Mesenchymal stem cell of the bone marrow (primary cell): ENCODE results near the genes RNF38 and FRMPD1.

- CAGE, long polyA plus RNA = no peak
Observed at GRCh38 chr9:36189735-36190345, 881 bp upstream of the CLTA start.

GRCh38 chr9:36400167-36401126, at the start of gene RNF38:
Gene RNF38 (minus strand): TSS chr9:36400269.
- CAGE, long polyA plus RNA = no peak

DNA sequence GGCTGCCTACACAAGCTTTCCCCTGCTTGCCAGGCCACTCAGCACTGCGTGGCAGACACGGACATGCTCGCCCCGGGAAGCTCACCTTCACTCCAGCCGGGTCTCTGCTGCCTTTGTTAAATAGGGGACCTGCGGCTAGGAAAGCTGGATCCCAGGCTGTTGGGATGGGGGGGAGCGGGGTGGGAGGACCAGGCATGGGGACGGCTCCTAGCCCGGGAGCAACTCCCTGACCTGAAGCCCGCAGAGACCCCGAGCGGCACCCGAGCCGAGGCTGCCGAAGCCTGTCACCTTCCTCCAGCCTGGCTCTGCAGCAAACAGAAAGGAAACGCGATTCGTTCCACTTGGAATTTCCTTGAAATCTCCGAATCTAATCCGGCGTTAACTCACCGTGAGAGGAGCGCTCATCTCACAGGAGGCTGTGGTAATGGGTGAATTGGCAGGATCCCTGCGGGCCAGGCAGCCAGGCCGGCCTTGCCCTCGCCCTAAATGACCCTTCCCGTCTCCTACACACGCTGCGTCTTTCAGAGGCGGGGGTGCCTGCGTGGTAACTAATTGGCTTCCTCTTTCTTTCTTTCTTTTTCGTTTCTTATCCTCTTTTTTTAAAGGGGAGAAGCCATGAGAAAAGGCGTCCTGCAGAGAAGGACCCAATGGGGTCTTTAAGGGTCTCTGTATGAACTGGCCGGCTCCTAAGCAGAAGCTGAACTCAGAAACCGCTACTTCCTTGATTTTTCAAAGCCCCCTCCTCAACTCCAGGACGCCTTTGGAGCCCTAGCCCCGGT, 8.6 kb downstream of the PAX5 start:
- CAGE, long polyA plus RNA = no peak

- CAGE, long polyA plus RNA = no peak
Observed at GRCh38 chr9:37107672-37108054, 12.7 kb upstream of the ZCCHC7 start.

DNA sequence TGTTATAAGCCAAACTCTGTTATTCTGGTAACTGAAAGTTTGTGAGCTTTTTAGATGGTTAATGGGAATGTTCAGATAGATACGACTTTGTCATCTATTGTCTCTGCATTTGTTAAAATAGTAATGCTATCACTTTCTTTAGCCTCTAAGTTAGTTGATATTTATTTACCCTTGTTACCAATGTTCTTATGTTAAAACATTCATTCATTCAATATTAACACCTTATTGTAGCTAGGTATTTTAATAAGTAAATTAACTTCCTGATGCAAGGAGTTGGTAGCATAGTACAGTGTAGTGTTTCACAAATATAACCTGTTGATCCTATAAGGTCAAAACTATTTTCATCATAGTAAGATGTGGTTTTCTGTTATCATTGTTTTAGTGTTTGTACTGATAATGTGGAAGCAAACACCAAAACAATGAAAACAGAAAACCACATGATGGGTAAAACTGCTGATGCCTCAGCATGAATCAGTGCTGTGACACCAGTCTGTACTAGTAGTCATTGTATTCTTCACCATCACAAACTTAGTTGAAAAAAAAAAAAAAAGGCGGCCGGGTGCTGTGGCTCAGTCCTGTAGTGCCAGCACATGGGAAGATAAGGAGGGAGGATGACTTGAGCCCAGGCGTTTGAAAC, 36.4 kb downstream of the ZCCHC7 start:
- CAGE, long polyA plus RNA = no peak

DNA sequence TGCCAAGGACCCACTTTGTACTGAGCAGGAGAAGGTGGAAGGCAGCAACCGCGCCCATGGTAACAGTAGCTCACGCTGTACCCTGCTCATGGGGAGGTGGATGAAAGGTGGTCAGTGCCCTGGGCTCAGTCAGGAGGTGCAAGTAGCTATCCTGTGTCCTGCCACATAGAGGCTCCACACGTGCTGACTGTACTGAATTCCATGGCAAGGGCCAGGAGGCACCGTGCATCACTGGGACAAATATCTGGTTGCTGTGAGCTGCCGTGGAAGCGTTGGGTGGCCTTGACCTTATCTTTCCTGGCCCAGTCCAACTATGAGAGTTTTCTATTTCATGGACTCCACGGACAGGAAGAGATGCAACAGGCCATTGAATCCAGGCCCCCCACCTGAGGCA, 1.6 kb downstream of the GRHPR start:
- CAGE, long polyA plus RNA = no peak

- CAGE, long polyA plus RNA = no peak
Observed at GRCh38 chr9:37438073-37438651, 15.7 kb downstream of the GRHPR start.

GRCh38 chr9:37650547-37651666, at the start of gene FRMPD1:
Gene FRMPD1 (plus strand): TSS chr9:37650954.
- CAGE, long polyA plus RNA = no peak

- CAGE, long polyA plus RNA = no peak
Observed at GRCh38 chr9:37780153-37780972, 4.5 kb downstream of the EXOSC3 start.

- CAGE, long polyA plus RNA = no peak
Observed at GRCh38 chr9:37938339-37939421, 34.8 kb upstream of the SLC25A51 start.

DNA sequence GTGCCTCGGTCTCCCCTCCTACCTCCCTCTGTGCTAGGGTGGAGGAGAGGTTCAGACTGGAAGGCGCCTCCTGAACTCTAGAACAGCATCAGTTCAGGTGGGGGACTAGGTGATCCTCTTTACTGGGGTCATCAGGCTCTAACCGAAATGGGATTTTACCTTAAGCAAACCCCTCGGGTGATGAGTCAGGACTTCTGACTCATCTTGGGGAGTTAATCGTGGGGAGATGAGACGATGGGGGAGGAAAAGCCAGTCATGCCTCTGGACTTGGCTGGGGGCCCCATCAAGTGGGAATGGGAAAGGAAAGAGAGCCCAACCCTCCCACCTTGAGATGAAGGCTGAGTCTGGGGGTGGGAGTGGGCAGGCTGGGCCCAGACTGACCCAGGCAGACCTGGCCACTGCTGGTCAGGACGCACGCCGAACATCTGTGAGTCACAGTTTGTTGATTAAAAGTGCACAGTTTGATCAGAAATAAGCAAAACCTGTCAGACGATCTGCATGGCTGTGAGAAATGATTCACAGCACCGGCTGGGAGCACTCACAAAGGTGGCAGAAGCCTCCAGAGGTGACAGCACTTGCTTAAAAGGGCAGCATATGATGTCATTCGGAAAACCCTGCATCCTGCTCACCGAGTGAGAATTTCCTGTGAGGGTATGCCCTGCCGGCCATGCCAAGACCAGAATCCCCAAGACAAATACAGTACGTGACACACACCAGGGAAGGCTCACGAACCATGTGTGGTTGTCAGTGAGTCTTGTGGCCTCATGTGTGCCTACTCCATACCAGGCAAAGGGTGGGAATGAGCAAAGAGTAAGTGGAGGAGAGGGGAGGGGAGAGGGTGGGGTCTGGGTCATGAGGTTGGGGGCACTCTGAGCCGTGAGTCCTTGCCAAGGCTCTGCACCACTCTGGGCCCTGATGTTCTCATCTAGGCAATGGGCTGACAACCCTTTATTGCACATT, 50.0 kb upstream of the SLC25A51 start:
- CAGE, long polyA plus RNA = no peak

- CAGE, long polyA plus RNA = no peak
Observed at GRCh38 chr9:37994682-37995447, 74.2 kb downstream of the SHB start.

- CAGE, long polyA plus RNA = no peak
Observed at GRCh38 chr9:37998779-37999099, 70.3 kb downstream of the SHB start.

DNA sequence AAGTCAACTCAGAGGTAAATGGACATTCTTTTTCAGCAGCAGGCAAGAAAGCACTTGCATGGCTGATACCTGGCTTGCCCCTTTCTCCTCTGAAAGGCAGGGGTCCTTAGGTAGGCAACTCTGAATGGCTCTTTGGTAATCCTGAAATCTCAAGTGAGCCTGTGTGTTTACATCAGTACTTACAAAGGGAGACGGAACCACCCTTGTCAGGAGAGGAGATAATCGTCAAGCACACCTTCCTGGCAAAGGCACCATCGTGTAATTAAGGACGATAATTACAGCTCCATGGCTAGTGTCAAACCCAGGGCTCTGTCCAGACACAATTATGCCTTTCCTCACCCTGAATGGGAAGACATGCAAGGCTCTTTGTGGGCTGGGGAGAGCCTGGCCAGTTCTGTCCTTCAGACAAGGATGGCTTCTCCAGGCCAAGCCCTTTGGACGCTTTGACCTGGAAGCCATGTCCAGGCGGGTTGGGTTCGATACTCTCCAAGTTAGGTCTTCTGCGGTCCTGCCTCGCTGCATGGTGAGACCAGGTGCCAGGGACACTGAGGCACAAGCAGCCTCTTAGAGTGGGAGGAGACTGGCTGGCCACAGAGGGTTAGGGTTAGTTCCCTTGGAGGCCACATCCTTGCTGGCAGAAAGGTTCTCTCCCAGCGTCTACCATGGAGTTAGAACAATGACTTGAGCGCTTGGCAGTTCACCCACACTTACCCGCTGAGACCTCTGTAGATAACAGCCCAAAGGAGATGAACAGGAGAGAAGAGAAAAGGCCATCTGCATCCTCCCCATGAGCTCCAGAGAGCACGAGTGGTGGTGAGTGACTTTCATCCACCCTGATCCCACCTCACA, 67.7 kb downstream of the SHB start:
- CAGE, long polyA plus RNA = no peak

GRCh38 chr9:38016491-38017085, 52.4 kb downstream of the SHB start:
- CAGE, long polyA plus RNA = no peak

DNA sequence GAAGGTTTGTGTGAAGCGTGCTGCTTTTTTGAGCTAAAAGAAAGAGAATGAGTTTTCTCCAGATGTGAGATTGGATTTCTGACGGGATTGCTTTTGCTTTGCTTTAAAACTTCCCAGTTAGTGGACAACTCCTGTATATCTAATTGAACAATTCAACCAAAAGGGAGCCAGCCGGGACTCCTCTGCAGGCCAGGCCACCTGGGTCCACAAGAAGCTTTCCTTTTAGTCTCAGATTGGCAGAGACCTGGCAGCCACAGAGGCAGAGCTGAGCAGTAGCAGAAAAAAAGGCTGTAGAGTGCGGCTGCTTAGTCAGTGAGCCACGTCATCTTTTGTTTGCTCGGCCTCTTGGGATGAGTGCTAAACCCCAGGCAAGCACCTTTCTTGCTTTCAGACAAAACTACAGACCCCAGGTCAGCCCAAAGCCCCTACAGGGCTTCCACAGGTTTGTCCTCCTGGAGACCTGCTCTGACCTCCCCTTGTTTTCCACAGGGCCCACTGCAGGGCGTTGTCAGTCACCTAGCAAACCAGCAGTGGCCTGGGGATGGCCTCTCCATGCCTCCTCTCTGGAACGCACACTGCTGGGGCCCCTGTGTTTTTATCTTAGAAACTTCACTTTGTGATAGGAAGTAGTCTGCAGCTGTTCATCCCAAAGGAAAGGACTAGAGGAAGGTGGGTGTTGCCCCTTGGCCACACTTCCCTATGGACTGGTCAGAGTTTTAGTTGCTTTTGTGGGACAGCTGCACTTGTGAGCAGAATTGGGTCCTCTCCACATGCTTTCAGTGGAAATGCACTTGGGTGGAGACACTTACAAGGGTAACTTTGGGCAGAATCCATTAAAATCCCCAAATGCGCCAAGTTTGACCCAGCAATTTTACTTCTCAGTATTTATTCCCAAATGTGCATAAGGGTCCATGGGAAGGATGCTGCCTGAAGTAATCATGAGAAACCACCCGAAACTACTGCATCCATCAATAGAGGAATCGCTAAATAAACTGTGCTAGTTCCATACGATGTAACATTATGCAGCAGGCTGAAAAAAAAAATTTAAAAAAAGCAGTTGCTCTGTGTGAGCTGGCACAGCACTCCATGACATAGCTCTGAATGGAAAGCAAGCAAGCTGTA, 49.8 kb downstream of the SHB start:
- CAGE, long polyA plus RNA = no peak

- CAGE, long polyA plus RNA = no peak
Observed at GRCh38 chr9:38035848-38036749, 32.9 kb downstream of the SHB start.

- CAGE, long polyA plus RNA = no peak
Observed at GRCh38 chr9:38067044-38068005, 1.7 kb downstream of the SHB start.

GRCh38 chr9:38070260-38070814, 1.3 kb upstream of the SHB start:
- CAGE, long polyA plus RNA = no peak

- CAGE, long polyA plus RNA = no peak
Observed at GRCh38 chr9:38383137-38383717, 9.3 kb upstream of the ALDH1B1 start.